ENCODE measurements around the genes PROP1 and HNRNPAB.

GRCh38 chr5:177477312-177478106, 4.1 kb upstream of the DBN1 start:
- PRO-cap, 3 experiments = peak in 1 of 3 experiments; most common minus-strand start chr5:177478037 (in 1)
- RRBS = 91% methylated on average over 2 of the region's 17 CpGs

- PRO-cap, 3 experiments = no peak in any of the 3 experiments
- RRBS = 73% methylated on average over 3 of the region's 13 CpGs
These were observed 9.9 kb upstream of the DBN1 start for GRCh38 chr5:177483177-177483850.

GRCh38 chr5:177603711-177604826, 4.1 kb downstream of the B4GALT7 start:
- PRO-cap, 3 experiments = no peak in any of the 3 experiments
- RRBS = 83% methylated on average over 11 of the region's 43 CpGs

DNA sequence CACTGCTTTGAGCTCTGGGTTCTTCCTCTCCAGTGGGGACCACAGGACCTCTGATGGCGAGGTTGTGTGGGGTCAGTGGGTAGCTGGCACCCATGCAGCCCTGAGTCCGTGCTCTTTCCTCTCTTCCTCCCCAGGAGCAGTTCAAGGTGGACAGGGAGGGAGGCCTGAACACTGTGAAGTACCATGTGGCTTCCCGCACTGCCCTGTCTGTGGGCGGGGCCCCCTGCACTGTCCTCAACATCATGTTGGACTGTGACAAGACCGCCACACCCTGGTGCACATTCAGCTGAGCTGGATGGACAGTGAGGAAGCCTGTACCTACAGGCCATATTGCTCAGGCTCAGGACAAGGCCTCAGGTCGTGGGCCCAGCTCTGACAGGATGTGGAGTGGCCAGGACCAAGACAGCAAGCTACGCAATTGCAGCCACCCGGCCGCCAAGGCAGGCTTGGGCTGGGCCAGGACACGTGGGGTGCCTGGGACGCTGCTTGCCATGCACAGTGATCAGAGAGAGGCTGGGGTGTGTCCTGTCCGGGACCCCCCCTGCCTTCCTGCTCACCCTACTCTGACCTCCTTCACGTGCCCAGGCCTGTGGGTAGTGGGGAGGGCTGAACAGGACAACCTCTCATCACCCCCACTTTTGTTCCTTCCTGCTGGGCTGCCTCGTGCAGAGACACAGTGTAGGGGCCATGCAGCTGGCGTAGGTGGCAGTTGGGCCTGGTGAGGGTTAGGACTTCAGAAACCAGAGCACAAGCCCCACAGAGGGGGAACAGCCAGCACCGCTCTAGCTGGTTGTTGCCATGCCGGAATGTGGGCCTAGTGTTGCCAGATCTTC, 9.7 kb downstream of the B4GALT7 start:
- PRO-cap, 3 experiments = no peak in any of the 3 experiments
- RRBS = 36% methylated on average over 3 of the region's 17 CpGs

DNA sequence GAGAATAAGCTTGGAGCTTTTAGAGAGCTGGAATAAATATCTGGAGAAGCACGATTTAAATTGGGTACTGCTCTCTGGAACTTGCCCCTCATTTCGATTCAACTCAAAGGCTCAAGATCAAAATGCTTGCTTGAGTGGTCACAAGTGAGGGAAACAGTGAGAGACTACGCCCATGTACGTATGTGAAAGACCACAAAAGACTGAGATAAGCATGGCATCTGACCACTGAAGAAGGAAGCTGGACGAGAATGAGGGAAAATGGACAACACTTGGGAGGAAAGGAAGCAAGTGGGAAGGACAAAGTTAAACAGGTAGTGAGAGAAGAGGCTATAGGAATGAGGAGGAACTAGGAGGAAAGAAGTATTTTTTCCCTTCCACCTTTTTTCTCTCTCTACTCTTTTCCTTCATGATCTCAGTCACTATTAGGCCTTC, 70.1 kb downstream of the B4GALT7 start:
- PRO-cap, 3 experiments = no peak in any of the 3 experiments
- RRBS = no CpG with 5 or more reads among the region's 5 CpGs

GRCh38 chr5:177996014-177996538, at the start of gene PROP1:
TSS of gene PROP1 (minus strand) at chr5:177996242.
- PRO-cap, 3 experiments = no peak in any of the 3 experiments
- RRBS = 27% methylated on average over 4 of the region's 8 CpGs

DNA sequence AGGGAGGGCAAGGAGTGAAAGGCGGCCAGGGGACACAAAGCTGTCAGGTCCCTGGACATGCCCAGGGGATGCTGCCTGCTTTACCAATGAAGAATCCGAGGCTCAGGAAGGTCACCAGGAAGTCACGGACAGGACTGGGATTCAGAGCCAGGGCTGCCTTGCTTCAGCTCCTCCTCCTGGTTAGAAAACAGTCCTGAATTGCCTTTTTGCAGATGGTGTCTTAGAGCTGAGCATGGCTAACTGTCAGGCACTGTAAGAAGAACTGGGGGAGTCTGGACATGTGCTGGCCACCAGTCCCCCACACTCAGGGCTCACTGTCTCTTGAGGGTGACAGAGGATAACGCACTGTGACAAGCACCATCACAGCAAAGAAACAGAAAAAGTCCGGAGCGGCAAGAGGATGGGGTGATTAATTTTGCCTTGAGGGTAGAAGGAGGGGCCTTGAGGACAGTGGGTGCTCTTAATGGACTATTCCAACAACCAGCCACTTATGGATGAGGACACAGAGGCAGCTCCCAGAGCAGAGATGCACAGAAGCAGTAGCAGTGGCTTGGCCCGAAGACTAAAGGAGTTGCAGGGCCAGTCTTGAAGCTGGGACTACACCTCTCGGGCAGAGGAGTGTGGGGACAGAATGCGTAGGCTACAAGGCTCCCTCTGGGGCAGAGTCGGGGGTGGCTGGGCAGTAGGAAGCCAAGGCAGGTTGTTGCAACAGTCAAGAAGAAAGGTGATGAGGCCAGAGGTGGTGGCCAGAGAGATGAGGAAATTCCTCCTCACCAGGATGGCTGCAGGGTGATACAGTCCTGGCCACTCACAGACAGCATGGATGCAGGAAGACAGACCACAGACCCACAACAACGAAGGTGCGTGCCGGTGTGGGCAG, 5.1 kb upstream of the N4BP3 start:
- PRO-cap, 3 experiments = no peak in any of the 3 experiments
- RRBS = no CpG with 5 or more reads among the region's 13 CpGs

DNA sequence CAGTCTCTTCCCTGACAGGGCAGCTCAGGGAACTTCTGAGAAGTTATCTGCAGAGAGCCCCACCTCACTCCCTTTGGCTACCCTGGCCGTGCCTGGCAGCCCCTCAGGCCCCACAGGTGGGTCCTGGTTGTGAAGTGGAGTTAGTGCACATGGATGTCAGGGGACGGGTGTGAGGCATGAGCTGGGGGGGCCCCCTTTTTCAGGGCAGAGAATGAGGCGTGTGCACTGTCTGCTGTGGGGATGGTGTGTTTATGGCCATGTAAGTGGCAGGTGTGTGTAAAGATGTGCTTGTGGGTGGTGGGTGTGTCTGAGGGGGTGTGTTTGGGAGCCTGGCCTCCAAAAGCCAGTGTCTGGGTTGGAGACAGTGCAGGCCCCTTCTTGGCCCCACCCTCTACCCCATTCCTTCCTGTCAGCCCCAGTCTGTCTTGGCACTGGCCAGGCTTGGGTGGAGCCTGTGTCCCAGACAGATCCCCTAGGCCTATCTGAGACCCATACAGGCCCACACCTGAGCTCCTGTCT, 7.3 kb upstream of the RMND5B start:
- PRO-cap, 3 experiments = no peak in any of the 3 experiments
- RRBS = no CpG with 5 or more reads among the region's 3 CpGs

- PRO-cap, 3 experiments = no peak in any of the 3 experiments
- RRBS = no CpG with 5 or more reads among the region's 15 CpGs
These were observed 10.0 kb downstream of the NHP2 start for GRCh38 chr5:178143539-178144191.

DNA sequence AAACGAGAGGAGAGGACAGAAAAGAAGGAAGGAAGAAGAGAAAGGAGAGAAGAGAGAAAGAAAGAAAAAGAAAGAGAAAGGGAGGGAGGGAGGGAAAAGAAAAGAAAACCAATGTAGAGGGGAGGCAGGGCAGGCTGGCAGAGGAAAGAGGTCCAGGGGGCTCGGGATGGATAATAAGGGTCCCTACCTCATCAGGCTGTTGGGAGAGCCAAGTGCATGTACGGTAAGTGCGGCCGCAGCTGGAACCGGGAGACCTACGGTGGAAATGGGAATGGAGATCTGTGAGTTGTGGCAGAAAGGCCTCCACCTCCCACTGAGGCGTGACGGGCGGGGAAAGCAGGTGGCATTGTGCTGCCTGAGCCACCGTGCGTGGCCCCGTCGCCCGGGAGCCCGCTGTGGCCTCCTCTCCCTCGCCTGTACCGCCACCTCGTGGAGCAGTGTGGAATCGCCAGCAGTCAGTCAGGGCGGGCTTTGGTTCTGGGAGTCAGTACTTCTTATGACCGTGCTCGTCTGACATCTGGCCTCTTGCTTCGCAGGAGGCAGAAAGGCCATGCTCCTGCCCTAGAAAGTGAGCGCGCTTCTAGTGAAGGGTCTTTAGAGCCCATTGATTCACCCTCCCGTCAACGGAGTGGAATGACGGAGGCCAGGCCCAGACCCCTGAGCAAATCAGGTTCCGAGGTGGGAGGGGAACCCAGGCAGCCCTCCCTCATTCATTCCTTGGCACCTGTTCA, 10.4 kb upstream of the NHP2 start:
- PRO-cap, 3 experiments = no peak in any of the 3 experiments
- RRBS = no CpG with 5 or more reads among the region's 30 CpGs

DNA sequence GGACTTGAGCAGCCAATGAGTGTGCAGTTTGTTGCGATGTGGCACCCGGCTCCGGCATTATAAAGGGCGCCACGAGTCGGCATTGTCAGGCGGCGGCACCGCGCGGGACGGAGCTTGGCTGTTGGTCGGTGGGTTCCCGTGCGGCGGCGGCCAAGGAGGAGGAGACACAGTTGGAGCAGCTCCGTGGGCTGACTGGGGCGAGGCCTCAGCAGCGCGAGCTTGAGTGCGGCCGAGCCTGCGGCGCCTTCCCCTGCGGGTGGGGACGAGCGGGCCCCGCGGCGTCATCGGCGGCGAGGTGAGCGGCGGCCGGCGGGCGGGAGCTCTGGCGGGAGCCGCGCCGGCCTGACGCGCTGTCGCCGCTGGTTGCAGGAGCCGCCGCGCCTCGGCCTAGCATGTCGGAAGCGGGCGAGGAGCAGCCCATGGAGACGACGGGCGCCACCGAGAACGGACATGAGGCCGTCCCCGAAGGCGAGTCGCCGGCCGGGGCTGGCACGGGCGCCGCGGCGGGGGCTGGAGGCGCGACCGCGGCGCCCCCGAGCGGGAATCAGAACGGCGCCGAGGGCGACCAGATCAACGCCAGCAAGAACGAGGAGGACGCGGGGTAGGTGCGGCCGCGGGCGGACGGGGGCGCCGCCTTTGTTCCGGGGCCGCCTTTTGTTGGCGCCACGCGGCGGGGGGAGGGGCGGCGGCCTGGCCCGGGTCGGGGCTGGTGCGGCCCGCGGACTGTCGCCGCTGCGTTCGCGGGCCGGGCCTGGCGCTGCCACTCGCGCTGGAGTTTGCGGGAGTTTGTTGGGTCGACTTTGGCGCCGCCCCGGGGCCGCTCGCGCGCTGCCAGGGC, at the start of gene HNRNPAB:
Gene HNRNPAB (plus strand): TSS at position 88 of the 838 bp plus-strand sequence.
- PRO-cap, 3 experiments = peak in 3 of 3 experiments; most common plus-strand start position 88 of the sequence (in 3); most common minus-strand start position 587 of the sequence (in 1)
- RRBS = 1% methylated on average over 31 of the region's 123 CpGs

- PRO-cap, 3 experiments = peak in 3 of 3 experiments; most common plus-strand start chr5:178205502 (in 3); most common minus-strand start chr5:178205368 (in 2)
- RRBS = 3% methylated on average over 6 of the region's 41 CpGs
These were observed 1.2 kb downstream of the HNRNPAB start for GRCh38 chr5:178205284-178206231.

DNA sequence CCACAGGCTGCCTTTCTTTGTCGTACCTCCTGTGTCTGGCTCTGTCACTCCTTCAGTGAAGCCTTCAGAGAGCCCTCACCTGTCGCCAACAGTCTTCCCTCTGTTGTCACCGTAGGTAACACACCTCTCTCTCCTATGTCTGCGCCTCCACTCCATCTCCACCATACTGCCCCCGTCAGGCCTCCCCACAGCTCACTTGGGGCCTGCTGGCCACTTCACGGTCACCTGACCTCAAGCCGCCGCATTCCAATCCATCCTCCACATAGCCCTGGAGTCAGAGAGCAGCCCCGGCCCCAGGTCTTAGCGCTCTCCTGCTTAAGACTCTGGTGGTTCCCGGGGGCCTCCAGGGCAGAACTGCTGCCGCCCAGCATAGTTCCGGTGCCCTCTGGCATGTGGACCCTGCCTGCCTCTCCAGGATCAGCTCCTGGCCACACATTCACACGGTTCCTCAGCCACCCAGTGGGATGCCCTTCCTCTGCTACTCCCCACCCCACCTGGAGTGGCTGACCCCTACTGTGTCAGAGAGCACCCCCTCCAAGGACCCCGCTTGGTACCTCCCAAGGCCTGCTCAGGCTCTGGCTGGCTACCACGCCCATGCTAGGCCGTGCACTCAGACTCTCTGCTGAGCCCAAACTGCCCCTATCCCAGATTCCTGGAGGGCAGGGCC, 8.8 kb downstream of the PHYKPL start:
- PRO-cap, 3 experiments = no peak in any of the 3 experiments
- RRBS = 64% methylated on average over 3 of the region's 17 CpGs

DNA sequence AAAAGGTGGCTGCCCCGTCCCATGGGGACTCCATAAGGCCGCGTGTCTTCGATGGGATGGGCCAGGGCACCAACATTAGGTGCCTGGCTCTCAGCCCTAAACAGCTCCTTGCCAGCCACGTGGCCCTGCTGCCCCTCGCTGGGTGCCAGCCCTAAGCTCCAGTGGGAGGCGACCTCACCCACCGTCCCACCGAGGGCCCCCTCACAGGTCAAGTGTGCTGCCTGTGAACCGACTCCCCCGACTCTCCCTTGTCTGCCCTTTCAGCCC, 848 bp downstream of the PHYKPL start:
- PRO-cap, 3 experiments = no peak in any of the 3 experiments
- RRBS = no CpG with 5 or more reads among the region's 11 CpGs

DNA sequence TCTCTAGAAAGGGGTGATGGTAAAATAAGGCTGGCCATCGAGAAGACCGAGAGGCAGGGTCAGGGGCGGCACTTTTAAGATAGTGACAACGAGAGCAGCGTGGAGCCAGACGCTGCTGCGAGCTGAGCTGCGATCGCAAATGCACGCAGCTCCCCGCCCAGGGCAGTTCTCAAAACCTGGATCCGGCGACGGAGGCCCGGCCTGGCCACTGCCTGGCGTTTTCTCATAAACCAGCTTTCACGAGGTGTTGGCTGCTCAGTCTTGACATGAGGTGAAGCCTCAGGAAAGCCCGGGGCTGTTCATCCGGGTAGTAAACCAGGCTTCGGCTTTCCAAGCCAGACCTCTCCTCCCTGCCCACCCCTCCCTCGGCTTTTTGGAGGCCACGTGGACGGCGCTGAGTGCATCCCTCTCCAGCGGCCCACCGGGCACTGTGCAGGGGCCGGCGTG, 151.5 kb upstream of the PHYKPL start:
- PRO-cap, 3 experiments = no peak in any of the 3 experiments
- RRBS = 33% methylated on average over 11 of the region's 28 CpGs

DNA sequence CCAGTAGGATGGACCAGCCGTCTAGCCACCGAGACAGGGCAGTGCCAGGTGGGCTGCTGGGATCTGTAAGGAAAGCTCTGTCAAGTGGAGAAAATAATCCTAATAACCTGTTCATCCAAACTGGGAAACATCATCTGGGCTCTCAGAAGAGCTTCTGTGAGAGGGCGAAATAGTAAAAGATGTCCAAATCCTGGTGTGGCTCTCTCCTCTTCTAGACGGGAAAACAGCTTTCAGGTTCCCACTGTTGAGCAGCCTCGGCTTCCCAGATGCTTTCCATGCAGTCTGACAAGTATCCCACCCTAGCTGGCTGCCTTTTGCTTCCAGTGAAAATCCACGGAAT, 129.9 kb downstream of the COL23A1 start:
- PRO-cap, 3 experiments = no peak in any of the 3 experiments
- RRBS = no CpG with 5 or more reads among the region's 6 CpGs

DNA sequence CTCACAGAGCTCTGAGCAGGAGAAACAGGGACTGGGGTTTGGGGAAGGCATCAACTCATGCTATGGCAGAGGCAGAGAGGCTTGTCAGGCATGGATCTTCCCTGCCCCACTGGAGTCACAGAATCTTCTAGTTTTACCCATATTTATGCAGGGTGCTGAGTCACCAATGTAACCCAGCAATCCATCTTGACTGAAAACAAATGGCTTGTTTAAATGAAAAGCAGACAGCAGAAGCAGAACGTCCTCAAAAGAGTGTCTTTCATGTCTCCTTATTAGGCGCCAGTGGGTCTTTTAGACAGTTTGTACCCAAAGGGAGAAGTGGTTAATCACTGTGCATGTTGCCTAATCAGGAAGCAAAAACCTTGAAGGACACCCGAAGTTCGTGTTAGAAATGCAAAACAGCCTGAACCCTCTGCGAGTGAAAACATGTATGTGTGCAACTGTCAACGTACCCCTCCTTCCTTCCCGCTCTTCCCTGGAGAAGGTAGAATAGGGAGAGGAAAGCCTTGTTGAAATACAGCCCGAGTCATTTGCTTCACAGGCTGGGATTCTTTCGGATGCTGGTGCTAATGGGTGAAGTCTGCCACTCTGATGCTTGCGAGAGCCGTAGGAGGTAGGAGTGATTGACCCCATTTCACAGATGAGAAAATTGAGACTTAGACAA, 112.8 kb downstream of the COL23A1 start:
- PRO-cap, 3 experiments = no peak in any of the 3 experiments
- RRBS = no CpG with 5 or more reads among the region's 11 CpGs

DNA sequence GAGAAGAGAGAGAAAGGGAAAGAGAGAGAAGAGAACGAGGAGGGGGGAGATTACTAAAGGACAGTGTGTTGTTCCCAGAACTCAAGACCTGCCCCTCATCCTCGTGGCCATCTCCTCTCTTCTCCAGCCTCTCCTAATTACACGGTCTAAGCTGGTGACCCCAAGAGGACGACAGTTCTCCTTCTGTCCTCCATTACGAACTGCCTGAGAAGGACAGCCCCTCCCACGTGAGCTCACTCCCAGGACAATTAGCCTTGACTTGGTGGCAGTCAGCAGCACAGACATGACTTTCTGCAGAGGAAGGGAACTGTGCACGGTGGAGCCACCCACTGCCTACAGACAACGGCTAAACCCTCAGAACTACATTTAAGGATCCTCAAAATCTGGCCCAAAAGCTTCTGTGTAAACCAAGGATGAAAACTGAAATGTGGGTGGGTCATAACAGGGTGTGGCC, 99.0 kb downstream of the COL23A1 start:
- PRO-cap, 3 experiments = no peak in any of the 3 experiments
- RRBS = no CpG with 5 or more reads among the region's 8 CpGs

- PRO-cap, 3 experiments = no peak in any of the 3 experiments
- RRBS = no CpG with 5 or more reads among the region's 5 CpGs
These were observed 7.1 kb downstream of the CLK4 start for GRCh38 chr5:178619720-178620200.

DNA sequence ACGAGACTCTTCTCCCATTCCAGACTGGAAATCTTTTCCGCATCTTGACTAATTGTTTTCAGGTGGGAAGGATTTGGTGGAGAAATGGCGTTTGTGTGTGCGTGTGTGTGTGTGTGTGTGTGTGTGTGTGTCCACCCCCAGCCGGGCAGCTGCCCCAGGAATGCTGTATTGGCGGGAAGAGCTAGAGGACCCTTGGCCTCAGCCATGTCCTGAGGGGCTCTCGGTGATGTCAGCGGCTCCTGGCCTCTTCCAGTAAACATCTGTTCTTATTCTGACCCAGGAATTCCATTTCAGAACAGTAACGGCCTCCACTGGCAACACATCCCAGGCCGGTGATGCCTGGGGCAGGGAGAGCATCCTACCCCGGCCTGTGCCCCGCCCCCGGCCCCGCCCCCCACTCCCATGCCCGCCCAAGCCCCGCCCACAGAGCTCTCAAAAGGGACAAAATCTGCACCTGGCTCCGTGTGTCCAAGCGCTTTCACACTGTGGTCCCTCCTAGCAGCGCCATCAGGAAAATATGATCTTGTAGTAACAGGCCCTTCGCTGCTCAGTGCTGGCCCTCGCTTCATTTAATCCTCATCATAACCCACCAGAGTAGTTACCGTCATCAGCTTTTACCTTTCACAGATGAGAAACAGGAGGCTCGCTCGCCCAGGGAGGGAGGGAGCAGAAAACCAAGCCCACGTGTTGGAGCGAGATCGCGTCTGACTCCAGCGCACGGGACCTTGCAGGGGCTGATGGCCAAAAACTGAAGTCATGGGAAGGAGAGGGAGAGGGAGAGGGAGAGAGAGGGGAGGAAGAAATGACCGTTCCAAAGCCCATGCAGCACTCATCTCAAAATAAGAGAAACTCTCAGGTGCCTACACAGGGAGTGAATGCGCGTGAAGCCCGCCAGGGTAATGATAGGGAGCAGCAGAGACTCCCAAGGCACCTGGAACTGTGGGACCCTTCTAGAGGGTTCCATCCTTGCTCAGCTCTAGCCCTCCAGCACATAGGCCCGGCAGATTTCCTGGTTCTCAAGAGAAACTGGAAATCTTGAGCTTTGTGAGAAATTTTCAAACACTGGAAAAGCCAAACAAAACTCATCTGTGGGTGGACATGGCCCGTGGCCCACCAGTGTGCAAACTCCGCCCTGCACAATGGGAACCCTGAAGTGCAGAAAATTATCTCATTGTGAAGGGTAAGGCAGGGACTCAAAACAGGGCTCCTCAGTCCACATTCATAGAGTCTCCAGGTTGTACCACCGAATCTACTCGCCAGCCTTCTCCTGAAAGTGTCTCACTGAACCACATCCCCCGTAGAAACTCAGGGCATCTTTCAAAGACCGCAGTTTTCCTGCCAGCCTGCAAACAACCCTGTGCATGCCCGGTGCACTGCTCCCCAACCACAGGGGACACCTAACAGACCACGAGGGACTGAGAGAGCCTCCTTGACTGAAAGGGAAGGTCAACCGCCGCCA, 18.6 kb downstream of the ADAMTS2 start:
- PRO-cap, 3 experiments = peak in 3 of 3 experiments; most common plus-strand start position 471 of the sequence (in 1); most common minus-strand start position 1,017 of the sequence (in 1)
- RRBS = no CpG with 5 or more reads among the region's 45 CpGs

All from breast (tissue), 4 donors.